ENCODE measurements around a stretch of chr13.

DNA sequence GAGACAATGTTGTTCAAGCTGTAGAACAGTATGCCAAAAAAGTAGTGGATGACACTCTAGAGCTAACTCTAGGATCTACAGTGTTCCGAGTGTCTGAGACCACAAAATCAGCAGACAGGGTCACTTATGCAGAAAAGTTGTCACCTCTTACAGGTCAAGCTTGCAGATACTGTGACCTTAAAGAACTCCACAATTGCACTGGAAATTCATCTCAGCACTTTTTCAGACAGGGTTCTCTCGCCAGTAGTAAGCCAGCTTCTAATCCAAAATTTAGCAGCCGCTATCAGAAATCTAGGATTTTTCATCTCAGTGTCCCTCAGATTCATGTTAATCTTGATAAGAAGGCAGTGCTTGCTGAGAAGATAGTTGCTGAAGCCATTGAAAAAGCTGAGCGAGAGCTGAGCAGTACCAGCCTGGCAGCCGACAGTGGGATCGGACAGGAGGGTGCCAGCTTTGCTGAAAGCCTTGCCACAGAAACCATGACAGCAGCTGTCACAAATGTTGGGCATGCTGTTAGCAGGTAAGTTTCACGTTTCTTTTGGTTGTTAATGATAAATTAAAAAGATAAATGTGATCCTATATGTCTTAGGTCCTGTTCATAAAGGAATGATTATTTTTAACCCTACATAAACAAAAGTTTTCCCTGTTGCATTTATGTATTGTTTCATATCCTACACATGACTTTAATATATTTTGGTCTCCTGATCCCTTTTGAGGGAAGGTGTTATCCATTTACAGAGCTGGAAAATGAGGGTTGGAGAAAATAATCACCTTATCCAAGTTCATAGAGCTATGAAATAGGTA, 31.6 kb downstream of the AKAP11 start:
- PRO-cap, result no peak
- RRBS, 2 experiments, result no CpG with 5 or more reads among the region's 7 CpGs

GRCh38 chr13:42524588-42525673, 49.0 kb upstream of the TNFSF11 start:
- PRO-cap, result no peak
- RRBS, 2 experiments, result no CpG with 5 or more reads among the region's 5 CpGs

- PRO-cap, result no peak
- RRBS, 2 experiments, result no CpG with 5 or more reads among the region's 2 CpGs
These were observed 100.4 kb downstream of the EPSTI1 start for GRCh38 chr13:42891715-42892046.

GRCh38 chr13:43307637-43308369, 284.4 kb downstream of the DNAJC15 start:
- PRO-cap, result no peak
- RRBS, 2 experiments, result no CpG with 5 or more reads among the region's 11 CpGs

DNA sequence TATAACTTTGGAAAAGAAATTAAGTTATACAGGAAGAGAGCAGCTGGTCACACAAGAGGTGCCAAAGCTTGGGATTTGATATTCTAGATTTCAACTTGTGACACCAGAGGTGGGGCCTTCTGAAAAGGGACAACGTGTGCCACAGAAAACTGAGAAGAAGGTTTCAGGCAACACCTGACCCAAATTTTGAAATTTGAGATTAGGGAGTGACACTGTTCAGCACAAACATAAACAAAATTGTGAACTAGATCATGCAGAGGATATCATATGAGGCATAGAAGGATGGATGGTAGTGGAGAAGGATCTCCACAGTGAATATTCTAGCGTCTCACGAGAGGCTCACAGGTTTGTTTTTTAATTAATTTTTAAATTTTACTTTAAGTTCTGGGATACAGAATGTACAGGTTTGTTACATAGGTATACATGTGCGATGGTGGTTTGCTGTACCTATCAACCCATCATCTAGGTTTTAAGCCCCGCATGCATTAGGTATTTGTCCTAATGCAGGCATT, 379.6 kb downstream of the ENOX1 start:
- PRO-cap, result no peak
- RRBS, 2 experiments, result no CpG with 5 or more reads among the region's 5 CpGs

GRCh38 chr13:43921265-43921685, 41.6 kb downstream of the LACC1 start:
- PRO-cap, result no peak
- RRBS, 2 experiments, result no CpG with 5 or more reads among the region's 1 CpG

DNA sequence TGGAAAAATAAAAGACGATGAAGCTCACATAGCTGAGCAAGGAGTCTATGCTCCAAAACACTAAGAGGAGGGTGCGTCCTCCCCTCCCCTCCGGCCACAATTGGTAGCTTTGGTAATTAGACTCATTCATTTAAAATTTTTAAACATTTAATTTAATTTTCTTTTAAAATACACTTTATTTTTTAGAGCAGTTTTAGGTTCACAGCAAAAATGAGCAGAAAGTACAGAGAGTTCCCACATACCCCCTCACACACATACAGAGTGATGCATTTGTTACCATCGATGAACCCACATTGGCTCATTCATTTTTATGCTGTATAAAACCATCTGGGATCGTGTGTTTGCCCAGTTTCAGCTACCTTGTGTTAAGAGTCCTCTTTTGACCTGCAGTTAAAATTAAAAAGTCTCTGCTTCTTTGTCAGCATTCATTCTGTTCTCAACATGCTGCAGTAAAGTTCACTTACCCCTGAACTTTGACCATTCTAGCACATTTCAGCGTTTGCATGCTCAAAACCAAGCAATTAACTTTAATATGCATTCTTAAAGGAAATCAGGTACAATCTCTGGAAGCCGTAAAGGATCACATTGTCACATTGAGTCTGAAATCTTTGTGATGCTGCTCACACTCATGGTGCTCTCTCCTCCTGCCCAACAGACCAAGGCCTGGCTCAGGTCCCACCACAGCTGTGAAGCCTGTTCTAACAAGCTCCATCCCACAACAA, 57.3 kb downstream of the SMIM2 start:
- PRO-cap, result no peak
- RRBS, 2 experiments, result no CpG with 5 or more reads among the region's 7 CpGs

GRCh38 chr13:44104969-44105473, 56.0 kb downstream of the SMIM2 start:
- PRO-cap, result no peak
- RRBS, 2 experiments, result no CpG with 5 or more reads among the region's 5 CpGs

DNA sequence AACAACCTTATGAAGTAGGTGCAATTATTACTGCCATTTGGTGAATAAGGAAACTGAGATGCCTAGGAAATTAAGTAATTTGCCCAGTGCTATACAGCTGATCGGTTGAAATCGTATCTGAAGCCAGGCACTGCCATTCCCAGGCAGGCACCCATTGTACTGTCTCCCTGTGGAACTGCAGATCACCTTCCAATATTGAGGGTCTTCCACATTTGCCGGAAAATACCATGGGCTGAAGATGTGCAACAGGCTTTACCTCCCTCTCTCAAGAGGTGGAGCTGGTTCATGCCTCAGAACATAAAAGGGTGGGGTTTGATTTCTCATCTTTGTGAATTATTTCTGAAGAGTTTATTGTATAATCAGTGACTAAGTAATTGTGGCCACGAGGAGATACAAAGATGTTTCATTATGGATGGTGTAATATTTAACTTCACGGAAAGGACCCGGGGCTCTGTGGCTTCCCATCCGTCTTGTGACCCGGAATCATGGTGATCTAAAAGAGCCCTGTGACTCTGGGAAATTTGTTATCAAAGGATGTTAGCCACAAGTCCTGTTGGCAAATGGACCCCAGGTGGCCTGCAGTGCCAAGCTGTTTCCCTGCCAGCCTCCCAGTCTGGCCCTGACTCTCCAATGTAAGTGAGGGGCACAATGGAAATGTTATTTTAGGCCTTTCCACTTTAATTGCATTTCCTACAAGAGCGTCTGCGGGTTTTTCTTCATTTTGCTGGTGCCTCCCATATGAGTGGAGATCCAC, 50.9 kb downstream of the SMIM2 start:
- PRO-cap, result no peak
- RRBS, 2 experiments, result no CpG with 5 or more reads among the region's 10 CpGs

- PRO-cap, result bidirectional peak, plus-strand start at chr13:44142345, minus-strand start at chr13:44142000; unidirectional peak, plus-strand start at chr13:44142504; unidirectional peak, minus-strand start at chr13:44142702
- RRBS, 2 experiments, result no CpG with 5 or more reads among the region's 46 CpGs
These were observed 18.7 kb downstream of the SMIM2 start for GRCh38 chr13:44142190-44142953.

DNA sequence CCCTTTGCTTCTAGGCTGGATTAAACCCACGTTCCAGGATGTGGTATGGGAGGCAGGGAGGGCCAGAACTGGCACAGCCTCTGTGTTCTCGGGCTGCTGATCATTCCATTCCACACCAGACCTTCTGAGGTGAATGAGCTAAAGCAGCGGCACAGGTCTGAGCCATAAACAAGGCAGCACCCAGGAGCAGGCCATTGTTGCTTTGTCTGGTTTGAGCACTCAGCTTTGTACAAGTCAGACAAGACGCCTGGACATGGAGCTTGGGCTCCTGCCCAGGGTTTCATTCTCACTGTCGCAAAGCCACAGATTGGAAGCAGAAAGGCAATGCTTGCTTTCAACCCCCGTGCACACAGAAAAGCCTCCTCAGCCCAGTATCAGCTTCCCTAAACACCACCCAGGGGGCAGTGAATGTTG, 5.5 kb downstream of the SMIM2 start:
- PRO-cap, result no peak
- RRBS, 2 experiments, result no CpG with 5 or more reads among the region's 6 CpGs

DNA sequence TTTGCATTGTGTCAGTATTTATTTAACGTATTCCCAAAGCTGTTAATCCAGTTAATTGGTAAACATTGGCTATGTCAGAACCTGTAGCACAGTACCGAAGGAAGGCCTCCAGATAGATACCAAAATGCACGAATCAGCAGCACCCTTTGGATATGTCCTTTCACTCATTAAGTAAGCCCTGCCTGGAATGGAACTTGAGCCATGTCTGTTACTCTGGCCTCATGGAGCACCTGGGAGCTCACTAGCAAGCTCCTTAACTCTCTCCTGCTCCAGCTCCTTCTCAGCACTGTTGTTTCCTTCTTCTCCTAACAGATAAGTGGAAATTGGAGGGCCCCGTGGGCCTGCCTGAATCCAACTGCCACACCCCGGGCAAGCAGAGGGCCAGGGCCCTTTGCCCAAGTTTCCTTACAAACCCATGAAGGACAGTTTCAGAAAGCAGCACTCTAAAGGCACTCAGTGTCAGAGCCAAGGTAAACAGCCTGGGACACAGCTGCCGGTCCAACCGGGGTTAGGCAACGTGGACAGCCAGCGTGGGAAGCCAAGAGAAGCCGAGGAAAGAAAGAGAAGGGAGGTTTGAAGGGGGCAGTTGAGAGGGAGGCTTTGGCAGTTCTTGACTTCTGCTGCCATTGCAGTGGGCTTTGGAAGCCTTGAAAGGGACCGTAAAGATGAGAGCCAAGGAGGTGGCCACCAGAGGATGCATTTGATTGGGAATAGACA, 57.7 kb upstream of the SMIM2 start:
- PRO-cap, result no peak
- RRBS, 2 experiments, result no CpG with 5 or more reads among the region's 11 CpGs

- PRO-cap, result no peak
- RRBS, 2 experiments, result no CpG with 5 or more reads among the region's 4 CpGs
These were observed 98.8 kb upstream of the SERP2 start for GRCh38 chr13:44274756-44275362.

GRCh38 chr13:44310773-44311482, 62.7 kb upstream of the SERP2 start:
- PRO-cap, result no peak
- RRBS, 2 experiments, result no CpG with 5 or more reads among the region's 3 CpGs

DNA sequence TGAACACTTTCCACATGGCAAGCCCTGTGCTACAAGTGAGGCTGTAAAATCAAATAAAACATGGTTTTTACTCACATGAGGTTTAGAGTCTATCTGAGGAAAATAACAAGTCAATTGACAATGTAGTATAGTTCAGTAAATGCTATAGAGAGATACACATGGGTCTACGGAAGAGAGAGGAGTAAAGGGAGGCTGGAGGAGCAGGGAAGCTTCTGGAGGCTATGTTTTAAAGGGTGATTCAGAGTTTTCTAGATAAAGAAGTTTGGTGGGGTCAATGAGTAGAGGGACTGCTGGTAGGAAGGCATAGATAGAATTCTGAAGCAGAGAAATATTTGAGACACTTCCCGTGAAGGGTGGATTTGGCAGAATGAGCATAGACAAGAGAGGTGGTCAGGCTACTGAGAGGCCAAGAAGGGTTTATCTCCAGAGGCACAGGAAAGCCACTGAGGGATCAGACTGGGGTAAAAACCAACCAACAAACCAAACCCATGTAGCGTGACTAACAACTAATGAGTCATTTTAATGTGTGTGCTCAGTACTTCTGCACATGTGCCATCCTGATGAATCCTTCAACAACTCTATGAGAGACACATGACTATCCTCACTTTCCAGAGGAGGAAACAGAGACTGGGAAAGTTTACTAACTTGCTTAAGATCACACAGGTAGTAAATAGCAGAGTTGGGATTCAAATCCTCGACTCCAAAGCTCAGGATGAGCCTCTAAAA, 60.0 kb upstream of the SERP2 start:
- PRO-cap, result no peak
- RRBS, 2 experiments, result no CpG with 5 or more reads among the region's 4 CpGs

- PRO-cap, result no peak
- RRBS, 2 experiments, result no CpG with 5 or more reads among the region's 6 CpGs
These were observed 11.5 kb upstream of the SERP2 start for GRCh38 chr13:44362158-44362580.

- PRO-cap, result no peak
- RRBS, 2 experiments, result no CpG with 5 or more reads among the region's 11 CpGs
These were observed 9.7 kb upstream of the SERP2 start for GRCh38 chr13:44363750-44364469.

- PRO-cap, result no peak
- RRBS, 2 experiments, result no CpG with 5 or more reads among the region's 8 CpGs
These were observed 22.9 kb downstream of the SERP2 start for GRCh38 chr13:44396513-44396843.

GRCh38 chr13:44422505-44423303, 49.1 kb downstream of the SERP2 start:
- PRO-cap, result no peak
- RRBS, 2 experiments, result no CpG with 5 or more reads among the region's 15 CpGs

DNA sequence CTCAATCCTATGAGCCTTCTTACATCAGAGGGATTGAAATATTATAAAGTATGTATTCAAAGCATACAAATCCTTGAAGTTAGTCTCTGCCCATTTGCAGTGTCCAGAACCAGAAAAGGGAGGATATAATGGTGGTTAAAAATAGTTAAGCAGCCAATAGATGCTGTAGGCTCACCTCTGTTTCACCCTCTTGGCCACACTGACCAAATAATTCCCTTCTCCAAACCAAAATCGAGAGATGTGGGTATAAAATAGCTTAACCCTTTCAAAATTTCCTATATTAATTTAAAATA, 64.1 kb downstream of the SERP2 start:
- PRO-cap, result no peak
- RRBS, 2 experiments, result no CpG with 5 or more reads among the region's 1 CpG

Data from HEK293 (cell line).